CD14-positive monocyte (primary cell): ENCODE measurements around a stretch of chr21.

DNA sequence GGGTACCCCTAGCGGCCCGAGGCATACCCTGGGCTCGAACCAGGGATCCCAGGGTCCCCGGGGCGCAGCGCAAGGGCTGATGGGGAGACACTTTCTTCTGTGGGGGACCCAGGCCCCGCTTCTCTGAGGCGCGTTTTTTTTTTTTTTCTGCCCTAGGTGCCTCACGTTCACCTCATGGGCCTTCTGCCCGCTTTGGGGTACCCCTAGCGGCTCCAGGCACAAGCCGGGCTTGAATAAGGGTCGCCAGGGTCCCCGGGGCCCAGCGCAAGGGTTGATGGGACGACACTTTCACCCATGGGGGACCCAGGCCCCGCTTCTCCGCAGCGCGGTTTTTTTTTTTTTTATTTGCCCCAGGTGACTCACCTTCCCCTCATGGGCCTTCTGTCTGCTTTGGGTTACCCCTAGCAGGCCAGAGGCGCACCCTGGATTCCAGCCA is 1483.4 kb upstream of the TPTE start:
- CAGE, long polyA plus RNA: no peak

DNA sequence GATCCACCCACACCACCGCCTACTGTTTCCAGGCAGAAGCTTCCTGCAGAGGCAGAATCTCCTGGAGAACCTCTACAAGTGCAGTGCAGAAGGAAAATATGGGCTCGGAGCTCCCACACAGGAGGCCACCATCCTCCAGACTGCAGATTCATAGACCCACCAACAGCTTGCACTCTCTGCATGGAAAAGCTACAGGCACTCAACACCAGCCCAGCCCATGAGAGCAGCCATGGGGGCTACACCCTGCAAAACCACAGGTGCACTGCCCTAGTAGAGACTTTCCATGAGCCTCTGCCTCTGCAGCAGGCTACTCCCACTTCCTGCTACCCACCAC is 284.1 kb downstream of the POTED start:
- CAGE, long polyA plus RNA: no peak

DNA sequence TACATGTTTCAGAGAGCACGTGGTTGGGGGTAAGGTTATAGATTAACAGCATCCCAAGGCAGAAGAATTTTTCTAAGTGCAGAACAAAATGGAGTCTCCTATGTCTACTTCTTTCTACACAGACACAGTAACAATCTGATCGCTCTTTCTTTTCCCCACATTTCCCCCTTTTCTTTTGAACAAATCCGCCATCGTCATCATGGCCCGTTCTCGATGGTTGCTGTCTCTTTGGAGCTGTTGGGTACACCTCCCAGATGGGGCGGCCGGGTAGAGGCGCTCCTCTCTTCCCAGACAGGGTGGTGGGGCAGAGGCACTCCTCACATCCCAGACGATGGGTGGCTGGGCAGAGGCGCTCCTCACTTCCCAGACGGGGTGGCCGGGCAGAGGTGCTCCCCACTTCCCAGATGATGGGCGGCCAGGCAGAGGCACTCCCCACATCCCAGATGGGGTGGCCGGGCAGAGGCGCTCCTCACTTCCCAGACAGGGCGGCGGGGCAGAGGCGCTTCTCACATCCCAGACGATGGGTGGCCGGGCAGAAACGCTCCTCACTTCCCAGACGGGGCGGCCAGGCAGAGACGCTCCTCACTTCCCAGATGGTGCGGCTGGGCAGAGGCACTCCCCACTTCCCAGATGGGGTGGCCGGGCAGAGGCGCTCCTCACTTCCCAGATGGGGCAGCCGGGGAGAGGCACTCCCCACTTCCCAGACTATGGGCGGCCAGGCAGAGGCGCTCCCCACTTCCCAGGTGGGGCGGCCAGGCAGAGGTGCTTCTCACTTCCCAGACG is 276.0 kb downstream of the LIPI start:
- CAGE, long polyA plus RNA: no peak

DNA sequence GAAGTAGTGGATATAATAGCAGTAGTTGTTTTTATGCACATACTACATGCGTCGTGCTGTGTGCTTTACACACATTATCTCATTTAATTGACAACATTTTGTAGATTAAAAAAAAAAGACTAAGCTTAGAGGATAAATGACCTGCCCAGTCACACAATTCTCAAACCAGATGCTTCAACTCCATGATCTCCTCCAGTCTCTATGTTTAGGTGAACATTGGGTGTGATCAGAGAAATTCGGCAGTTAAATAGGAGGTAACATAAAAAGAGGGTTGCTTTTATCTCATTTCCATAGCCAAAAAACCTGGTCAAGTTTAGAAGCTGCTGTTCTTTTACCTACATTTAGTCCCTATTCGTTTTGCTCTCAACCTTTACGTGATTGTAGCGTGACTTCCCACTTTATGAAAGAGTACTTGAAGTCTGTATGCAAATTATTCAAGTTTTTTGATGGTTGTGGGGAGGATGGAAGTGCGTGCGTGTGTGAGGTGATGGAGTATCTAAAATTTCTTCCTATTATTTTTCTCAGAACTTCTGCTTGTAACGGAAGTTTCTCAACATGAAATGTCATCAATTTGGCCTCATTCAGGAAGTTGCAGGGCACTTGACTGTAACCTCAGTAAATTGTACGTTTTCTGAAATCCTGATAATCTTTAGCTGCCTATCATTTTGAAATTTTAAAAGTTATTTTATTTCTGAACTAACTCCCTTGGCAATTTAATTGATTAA is 64.1 kb downstream of the SAMSN1 start:
- CAGE, long polyA plus RNA: no peak

- CAGE, long polyA plus RNA: no peak
Observed at GRCh38 chr21:14510718-14511447, 35.2 kb downstream of the SAMSN1 start.

GRCh38 chr21:14676057-14676599 is 130.0 kb upstream of the SAMSN1 start:
- CAGE, long polyA plus RNA: no peak

GRCh38 chr21:14998018-14998864 is 66.6 kb downstream of the NRIP1 start:
- CAGE, long polyA plus RNA: no peak

GRCh38 chr21:15054156-15055118 is 10.4 kb downstream of the NRIP1 start:
- CAGE, long polyA plus RNA: no peak

GRCh38 chr21:15833242-15833856 is 103.6 kb downstream of the USP25 start:
- CAGE, long polyA plus RNA: no peak

GRCh38 chr21:16084790-16085440 is 355.1 kb downstream of the USP25 start:
- CAGE, long polyA plus RNA: no peak

DNA sequence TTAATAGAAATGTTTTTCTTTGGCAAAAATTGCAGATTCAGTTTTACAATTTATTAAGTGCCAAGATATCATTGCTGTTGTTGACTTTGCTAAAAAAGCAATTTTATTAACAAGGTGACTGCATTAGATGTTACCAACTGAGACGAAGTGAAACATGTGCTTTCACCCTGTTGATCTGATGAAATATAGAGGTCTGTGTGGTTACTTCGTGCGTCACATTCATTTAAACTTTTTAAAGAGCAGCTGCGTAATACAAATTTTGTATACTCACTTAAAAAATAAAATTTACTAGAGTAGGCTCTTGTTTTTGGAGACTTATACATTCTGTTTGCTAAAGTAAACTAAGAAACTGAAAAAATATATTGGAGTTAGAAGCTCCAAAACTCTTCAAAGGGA is 465.8 kb downstream of the USP25 start:
- CAGE, long polyA plus RNA: no peak

DNA sequence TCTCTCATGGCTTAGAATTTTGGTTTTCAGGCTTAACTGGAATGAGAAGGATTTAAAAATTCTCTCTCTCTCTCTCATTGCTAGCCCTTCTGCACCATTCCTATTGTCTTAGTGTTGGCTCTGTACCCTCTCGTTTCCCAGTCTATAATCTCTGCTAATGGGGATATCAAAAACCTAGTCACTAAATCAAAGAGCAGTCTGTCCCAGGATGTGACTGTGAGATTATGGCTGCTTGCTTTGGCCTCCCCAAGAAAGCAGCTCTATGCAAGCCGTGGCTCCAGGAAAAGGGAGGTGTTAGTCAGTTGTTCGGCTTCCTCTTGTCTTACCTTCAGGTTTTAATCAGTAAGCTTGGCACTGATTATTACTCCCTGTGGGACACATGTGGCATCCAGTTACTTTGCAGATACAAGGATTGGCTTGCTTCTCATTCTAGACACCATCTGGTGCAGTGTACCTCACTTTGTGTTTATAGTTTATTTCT is 468.8 kb downstream of the USP25 start:
- CAGE, long polyA plus RNA: no peak

- CAGE, long polyA plus RNA: no peak
Observed at GRCh38 chr21:16304575-16305088, 574.9 kb downstream of the USP25 start.

GRCh38 chr21:17139560-17140024 is 373.3 kb upstream of the CXADR start:
- CAGE, long polyA plus RNA: no peak

GRCh38 chr21:17613210-17613440 is 424 bp upstream of the BTG3 start:
- CAGE, long polyA plus RNA: no peak

DNA sequence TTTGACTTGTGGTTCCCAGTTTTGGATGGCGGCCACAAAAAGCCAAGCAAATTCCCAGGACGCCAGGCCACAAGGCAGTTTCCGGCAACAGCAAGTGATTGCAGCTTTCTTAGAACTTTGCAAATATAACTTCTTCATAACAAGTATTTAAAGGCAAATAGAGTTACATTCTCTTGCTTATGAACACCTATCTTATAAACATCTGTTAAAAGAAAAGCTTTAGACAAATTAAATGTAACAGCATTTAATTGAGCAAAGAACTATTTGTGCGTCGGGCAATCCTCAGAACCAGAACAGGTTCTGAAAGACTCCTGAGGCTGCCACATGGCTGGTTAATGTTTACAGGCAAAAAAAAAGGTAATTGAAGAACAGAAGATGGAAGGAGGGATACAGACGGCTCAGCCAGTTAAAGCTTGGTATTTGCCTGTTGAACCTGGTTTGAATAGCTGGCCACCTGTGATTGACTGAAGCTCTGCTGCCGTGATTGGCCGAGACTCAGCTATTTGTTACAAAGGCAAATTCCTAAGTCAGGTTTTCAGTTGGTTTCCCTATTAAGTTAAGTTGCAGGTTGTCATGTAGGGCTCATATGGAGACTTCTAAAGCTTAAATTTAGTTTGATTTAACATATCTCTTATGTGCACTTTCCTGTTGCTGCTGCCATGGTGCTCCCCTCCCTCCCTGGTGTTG is 80.7 kb downstream of the C21orf91 start:
- CAGE, long polyA plus RNA: no peak

DNA sequence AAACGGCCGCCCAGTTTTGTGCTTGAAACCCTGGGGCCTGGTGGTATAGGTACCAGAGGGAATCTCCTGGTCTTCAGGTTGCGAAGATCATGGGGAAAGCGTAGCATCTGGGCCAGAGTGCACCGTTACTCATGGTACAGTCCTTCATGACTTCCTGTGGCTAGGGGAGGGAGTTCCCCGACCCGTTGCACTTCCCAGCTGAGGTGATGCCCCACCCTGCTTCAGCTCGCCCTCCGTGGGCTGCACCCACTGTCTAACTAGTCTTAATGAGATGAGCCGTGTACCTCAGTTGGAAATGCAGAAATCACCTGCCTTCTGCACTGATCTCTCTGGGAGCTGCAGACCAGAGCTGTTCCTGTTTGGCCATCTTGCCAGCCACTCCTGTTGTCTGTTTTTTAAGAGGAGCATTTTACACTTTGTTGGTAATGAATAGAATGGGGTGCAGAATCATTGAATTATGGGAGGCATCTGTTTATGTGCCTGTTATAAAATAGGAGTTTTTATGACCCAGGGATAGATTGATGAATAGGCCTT is 43.3 kb downstream of the C21orf91 start:
- CAGE, long polyA plus RNA: no peak

DNA sequence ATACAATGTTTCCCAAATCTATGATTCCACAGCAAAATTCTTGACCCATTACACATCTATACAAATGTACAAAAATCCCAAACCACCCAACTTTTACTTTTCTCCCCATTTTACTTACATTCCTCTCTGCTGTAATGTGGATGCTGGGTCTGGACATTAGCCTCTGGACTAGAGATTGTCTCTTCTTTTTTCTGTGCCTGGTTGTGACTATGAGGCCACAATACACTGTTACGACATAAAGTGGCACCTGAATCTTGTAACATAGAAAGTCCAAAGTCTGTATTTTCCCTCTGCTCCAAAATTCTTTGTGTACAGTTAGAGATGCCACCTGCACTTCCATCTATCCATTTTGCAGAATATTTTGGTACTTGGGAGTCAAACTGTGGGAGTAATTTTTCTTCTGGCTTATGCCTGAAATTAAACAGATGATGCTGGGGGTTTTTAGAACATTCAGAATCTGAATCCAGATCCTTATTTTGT is 22.7 kb downstream of the C21orf91 start:
- CAGE, long polyA plus RNA: no peak

GRCh38 chr21:17808388-17808833 is 10.7 kb downstream of the C21orf91 start:
- CAGE, long polyA plus RNA: no peak

DNA sequence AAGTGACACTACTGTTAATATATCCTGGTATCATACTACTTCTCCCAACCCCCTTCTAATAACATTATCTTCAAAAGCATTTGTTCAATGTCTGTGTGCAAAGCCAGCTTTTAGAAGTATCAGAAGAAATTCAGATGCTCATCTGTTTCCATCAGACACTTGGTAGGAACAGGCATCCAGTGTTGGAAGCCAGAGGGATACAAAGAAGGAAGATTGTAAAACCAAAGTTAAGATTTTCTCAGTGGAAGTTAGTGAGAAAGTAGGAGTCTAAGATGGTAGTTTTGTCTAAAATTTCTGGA is 139.2 kb upstream of the C21orf91 start:
- CAGE, long polyA plus RNA: no peak